Heart right ventricle (tissue), 2 donors: ENCODE data around the gene RAB33B.

GRCh38 chr4:128461359-128461908 is 173.8 kb upstream of the PGRMC2 start:
- PRO-cap, 2 experiments = no peak in any of the 2 experiments

GRCh38 chr4:128573598-128574336 is 235.7 kb upstream of the JADE1 start:
- PRO-cap, 2 experiments = no peak in any of the 2 experiments

DNA sequence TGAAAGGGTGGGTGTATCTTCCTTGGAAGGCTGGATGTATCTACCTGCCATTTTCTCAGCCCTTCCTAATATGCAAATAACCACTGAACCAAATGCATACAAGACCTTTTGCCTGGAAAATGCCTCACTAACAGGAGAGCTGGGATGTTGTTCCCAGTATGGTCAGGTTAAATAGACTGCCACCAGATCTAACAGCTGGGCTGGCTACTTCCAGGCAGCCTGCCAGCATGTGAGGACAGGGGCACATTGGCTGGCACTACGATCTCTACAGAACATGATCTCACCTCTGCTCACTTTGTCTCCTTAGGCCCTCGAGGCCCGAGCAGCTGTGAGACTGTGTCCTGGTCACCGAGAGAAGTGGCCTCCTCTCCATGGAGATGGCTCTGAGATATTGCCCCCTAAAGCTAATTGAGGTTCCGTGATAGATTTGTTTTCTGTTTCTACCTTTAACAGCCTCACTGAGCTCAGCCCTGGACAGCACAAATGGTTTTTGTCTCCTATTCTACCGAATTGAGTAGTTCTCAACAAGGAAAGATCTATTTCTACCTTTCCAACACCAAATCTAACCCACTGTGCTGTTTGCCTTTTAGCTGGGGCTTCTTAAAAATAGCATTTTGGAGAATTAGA is 225.2 kb upstream of the JADE1 start:
- PRO-cap, 2 experiments = no peak in any of the 2 experiments

DNA sequence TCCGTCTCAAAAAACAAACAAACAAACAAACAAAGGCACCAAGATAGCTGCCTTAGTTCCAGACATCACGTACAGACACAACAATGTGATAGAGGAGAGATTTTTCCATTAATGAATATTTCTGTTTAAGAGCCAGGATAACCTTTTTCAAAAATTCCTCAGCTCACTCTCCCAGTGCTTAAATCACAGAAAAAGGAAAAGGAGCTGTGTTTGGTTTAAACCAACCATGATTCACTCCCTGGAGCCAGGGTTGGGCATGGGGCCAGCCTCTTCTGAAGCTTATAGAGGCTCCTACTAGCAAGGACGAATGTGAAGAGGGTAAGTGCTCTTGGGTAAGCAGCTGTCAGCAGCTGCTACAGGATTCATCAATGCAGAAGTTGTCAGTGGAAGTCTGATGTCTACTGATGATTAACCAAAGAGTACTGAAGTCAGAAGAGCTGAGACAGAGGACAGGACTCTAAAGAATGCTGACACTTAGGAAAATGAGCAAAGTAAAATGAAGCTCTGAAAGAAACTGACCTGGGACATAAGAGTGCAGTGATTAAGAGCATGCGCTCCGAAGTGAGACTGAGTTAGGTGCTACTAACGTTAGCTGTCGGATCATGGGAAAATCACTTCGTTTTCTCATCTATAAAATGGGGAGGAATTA is 32.7 kb upstream of the JADE1 start:
- PRO-cap, 2 experiments = no peak in any of the 2 experiments

- PRO-cap, 2 experiments = no peak in any of the 2 experiments
Observed at GRCh38 chr4:128812578-128812906, 3.0 kb downstream of the JADE1 start.

DNA sequence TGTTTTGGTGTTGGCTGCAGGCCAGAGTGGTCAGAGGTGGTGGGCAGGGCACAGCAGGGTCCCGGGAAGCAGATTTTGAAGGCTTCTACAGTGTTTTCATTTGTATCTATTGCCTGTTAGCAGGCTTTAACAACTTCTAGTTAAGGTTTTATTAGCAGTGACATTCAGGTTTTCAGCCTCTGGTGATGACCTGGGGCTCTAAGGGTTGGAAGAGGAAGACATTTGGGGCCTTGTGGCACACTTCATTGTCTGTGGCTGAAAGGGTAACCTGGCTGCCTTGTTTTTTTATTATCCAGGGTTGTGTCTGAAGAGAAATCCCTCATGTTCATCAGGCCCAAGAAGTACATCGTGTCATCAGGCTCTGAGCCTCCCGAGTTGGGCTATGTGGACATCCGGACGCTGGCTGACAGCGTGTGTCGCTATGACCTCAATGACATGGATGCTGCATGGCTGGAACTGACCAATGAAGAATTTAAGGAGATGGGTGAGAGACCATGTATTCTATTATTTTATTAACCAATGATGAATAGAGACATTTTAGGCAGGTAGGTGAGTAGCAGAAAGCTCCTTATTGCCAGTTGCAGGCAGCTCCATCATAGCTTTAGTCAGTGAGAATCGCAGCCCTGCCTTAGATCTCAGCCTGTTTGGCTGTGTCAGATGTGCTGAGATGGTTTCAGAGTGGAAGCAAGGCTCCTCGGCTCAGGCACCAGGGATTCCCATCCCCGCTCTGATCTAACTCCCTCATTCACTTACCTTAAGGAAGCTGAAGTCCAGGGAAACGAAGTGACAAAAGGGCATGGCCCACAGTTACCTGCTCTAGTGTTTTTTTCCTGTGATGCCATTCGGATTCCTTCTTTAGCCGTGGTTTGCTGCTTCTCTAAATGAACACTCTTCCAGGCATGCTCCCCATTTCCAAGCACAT is 39.4 kb downstream of the JADE1 start:
- PRO-cap, 2 experiments = no peak in any of the 2 experiments

- PRO-cap, 2 experiments = no peak in any of the 2 experiments
Observed at GRCh38 chr4:129342807-129343245, 246.9 kb downstream of the C4orf33 start.

DNA sequence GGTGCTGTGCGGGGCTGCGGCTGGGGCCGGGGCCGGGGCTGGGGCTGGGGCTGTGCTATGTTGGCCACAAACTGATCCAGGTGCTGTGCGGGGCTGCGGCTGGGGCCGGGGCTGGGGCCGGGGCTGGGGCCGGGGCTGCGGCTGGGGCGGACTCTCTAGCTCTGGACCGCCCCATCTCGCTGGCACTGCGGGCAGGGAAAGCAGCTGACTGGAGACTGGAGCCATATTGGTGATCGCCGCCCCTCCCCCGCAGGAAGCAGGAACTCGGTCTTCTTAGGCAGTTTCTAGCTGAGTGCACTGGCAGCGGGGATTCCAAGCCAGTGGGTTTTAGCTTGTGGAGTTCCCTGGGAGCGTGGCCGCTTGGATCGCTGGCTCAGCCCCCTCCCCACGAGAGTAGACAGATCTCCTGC is 804.3 kb upstream of the PCDH10 start:
- PRO-cap, 2 experiments = no peak in any of the 2 experiments

DNA sequence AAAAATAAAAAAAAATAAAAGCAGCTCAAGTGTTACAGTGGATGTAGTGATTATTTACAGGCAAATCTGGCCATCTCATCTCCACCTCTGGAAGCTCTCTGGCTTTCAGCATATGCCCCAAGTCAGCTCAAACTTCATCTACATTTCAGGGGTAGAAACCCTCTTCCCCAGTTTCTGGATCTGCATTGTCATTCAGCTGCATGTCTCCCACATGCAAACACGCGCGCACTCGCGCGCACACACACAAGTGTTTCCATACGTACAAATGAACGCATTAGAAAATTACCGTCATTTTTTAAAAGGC is 2.2 kb upstream of the PCDH10 start:
- PRO-cap, 2 experiments = no peak in any of the 2 experiments

- PRO-cap, 2 experiments = no peak in any of the 2 experiments
Observed at GRCh38 chr4:133153183-133153629, 4.1 kb downstream of the PCDH10 start.

- PRO-cap, 2 experiments = no peak in any of the 2 experiments
Observed at GRCh38 chr4:133559864-133560193, 410.7 kb downstream of the PCDH10 start.

DNA sequence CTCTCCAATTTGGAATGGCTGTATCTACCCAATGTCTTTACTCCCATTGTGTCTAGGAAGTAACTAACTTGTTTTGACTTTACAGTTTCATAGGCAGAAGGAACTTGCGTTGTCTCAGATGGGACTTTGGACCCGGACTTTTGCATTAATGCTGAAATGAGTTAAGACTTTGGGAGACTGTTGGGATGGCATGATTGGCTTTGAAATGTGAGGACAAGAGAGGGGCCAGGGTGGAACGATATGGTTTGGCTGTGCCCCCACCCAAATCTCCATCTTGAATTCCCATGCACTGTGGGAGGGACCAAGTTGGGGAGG is 429.7 kb downstream of the PCDH10 start:
- PRO-cap, 2 experiments = no peak in any of the 2 experiments

- PRO-cap, 2 experiments = no peak in any of the 2 experiments
Observed at GRCh38 chr4:135995908-135996220, 1536.4 kb downstream of the PCDH18 start.

DNA sequence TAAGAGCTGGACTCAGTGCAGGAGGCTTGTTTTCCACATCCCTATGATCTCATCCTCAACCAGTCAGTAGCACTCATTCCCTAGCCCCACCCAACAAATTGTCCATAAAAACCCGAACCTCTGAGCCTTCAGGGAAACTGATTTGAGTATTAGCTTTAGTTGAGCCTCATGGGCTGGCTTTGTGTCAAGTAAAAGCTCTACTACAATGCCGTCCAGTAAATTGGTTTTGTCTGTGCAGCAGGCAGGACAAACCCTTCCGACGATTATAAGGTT is 7.8 kb upstream of the NOCT start:
- PRO-cap, 2 experiments = no peak in any of the 2 experiments

DNA sequence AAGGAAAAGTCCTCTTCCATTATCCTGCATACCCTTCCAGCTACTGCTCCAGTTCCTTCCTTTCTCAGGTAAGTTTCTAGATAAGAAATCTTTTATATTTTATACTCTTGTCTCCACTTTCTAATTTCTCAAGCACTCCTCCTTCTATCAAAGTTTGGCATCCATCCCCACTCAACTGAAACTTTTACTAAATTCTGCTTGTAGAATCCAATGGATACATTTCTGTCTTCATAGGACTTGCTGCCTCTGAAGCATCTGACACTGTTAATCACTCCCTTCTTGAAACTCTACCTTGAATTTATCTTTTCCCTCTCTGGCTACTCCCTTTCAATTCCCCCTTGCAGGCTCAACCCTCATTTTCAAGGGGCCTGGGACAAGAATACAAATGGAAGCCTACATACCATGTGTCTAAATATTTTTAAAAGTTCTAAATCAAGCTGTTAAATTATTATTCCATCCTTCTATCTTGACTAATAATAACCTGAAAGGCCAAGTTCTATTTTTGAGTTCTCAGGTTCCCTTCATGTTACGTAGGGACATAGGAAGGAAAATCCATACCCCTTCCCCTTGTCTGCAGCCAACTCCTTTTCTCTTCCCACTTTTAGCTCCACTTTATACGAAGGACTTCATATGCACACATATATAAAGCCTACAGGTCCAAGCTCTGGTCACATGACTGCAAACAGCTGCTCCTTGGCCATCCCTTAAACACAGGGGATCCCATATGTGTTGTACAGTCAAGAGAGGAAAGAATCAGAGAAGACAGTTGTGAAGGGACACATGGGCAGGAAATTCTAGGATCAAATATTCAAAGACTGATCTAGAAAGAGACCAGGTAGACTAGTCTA is 36.0 kb downstream of the ELF2 start:
- PRO-cap, 2 experiments = no peak in any of the 2 experiments

DNA sequence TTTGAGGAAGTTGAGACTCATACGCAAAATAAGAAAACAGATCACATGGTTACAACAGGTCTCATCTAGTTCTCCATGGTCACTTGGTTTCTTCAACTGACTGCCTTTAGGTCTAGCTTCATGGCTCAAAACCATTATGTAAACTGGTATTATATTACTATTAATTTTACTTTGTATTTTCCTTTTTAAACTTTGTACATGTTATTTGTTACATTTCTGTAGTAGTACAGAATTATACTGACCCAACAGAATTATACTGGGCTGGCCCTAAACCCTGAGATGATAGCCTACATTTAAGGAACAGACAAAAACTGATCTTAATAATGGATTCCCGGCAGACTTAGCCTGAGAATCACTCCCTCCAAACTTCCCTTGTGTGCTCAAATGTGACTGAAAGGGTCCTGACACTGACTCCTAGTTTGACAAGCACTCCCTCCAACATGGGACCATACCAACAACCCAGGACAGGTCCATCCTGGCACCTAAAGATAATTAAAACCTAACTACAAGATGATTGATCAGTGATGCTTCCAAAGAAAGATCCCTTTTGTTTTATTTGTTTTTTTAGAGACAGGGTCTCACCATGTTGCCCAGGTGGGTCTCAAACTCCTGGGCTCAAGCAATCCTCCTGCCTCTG is 8.7 kb downstream of the ELF2 start:
- PRO-cap, 2 experiments = no peak in any of the 2 experiments

DNA sequence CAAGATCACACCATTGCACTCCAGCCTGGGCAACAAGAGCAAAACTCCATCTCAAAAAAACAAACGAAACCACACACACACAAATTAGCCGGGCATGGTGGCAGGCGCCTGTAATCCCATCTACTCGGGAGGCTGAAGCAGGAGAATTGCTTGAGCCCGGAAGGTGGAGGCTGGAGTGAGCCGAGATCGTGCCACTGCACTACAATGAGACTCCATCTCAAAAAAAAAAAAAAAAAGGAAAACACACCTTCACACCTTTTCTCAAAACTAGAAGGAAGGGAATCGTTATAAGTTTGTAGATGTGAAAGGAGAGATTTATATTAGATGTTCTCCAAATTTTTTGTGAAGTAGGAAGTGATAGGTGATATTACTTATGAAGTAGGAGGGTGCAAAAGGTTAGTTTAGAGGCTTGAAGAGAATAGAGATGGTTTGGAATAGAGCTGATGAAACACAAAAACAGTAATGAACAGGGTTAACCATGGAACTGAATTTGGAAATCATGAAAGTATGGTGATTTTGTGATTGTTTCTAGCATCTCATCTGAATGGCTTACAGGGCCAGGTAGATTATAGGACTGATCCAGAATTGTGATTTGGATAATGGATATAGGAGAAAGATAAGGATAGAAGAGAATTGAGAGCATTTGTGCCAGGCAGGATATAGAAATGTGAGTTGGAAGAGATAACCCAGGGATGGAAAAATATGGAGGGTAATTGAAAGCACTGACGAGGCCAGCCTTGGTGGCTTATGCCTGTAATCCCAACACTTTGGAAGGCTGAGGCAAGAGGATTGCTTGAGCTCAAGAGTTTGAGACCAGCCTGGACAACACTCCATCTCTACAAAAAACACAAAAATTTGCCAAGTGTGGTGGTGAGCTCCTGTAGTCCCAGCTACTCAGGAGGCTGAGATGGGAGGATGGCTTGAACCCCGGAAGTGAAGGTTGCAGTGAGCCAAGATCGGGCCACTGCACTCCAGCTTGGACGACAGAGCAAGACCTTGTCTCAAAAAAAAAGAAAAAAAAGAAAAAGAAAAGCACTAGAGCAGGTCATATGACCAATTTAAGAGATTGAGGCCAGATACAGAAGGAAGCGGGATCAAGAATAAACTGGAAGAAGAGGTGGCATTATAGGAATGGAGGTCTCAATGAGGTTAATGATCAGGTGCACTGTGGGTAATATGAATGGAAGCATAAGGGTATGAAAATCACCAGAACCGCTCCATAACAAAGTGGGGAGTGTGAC is 53.5 kb upstream of the RAB33B start:
- PRO-cap, 2 experiments = no peak in any of the 2 experiments

DNA sequence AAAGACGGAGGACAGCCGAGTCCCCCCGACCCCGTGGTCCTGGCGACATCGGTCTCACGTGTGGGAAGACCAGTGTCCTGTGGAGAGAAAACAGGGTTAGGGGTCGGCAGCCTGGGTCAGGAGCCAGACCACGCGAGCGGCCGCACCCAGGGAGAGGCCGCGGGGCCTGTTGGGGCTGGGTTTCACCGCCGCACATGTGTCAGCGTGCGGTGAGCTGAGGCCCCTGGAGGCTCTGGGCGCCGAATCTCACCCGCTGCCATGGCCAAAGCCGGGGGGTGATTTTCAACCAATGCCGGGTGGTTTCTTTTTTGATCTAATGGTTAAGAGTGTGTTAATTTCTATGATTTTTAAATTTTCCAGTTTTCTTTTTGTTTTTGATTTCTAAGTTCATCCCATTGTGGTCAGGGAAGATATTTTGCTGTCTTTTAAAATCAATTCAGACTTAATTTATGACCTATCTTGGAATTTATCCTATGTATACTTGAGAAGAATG is 17.7 kb upstream of the RAB33B start:
- PRO-cap, 2 experiments = no peak in any of the 2 experiments

GRCh38 chr4:139454064-139454253 is at the start of gene RAB33B:
TSS of gene RAB33B (plus strand) at chr4:139454121.
- PRO-cap, 2 experiments = peak in 2 of 2 experiments; most common plus-strand start chr4:139454175 (in 2)

- PRO-cap, 2 experiments = peak in 2 of 2 experiments; most common plus-strand start chr4:139555344 (in 2); most common minus-strand start chr4:139555225 (in 2)
Observed at GRCh38 chr4:139554877-139556022, 769 bp downstream of the SETD7 start.